Tongue (tissue), 2 donors: ENCODE measurements around a stretch of chr2.

DNA sequence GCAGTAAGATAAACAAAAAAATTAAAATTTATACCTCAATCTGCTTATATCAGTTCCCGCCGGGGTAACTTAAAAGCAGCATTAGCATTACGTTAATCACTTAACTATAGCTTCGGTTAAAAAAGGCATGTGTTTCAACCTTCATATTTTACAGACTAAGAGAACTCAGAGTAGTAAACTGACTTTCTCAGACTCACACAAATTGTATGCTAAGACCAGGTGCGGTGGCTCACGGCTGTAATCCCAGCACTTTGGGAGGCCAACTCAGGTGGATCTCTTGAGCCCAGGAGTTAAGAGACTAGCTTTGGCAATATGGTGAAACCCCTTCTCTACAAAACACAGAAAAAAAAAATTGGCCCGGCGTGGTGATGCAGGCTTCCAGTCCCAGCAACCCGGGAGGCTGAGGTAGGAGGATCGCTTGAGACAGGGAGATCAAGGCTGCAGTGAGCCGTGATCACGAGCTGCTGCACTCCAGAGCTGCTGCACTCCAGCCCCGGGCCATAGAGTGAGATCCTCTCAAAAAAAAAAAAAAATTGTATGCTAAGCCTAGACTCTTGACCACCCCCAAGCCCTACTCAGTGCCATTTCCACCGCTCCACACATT lies 2.4 kb downstream of the HNRNPLL start:
- RAMPAGE, long total RNA = no peak

DNA sequence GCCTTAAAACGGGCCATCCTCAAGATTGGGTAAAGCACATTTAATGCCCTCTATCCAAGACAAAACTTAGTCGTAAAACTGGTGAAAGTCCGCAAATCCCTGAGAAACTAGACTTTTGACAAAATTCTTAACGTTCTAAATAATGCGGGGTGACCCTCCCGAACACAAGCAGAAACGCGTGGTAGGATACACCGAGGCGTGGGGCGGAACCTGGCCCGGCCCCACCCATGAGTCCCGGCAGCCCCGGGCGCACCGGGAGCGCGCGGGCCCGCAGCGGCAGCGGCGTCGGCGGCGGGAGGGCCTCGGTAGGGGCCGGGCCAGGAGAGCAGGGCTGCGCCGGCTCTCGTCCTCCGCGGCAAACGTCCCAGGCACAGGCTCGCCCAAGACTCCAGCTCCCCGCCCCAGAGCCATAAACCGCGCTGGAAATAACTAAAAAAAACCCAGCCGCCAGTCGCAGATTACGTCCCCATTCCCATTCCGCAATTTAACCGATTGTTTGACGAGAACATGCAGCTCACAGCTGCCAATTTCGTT lies 831 bp downstream of the SRSF7 start:
- RAMPAGE, long total RNA = no peak

GRCh38 chr2:38810525-38811012 lies 32.6 kb downstream of the GEMIN6 start:
- RAMPAGE, long total RNA = no peak

GRCh38 chr2:39124189-39125338 lies 3.7 kb upstream of the SOS1 start:
- RAMPAGE, long total RNA = no peak

DNA sequence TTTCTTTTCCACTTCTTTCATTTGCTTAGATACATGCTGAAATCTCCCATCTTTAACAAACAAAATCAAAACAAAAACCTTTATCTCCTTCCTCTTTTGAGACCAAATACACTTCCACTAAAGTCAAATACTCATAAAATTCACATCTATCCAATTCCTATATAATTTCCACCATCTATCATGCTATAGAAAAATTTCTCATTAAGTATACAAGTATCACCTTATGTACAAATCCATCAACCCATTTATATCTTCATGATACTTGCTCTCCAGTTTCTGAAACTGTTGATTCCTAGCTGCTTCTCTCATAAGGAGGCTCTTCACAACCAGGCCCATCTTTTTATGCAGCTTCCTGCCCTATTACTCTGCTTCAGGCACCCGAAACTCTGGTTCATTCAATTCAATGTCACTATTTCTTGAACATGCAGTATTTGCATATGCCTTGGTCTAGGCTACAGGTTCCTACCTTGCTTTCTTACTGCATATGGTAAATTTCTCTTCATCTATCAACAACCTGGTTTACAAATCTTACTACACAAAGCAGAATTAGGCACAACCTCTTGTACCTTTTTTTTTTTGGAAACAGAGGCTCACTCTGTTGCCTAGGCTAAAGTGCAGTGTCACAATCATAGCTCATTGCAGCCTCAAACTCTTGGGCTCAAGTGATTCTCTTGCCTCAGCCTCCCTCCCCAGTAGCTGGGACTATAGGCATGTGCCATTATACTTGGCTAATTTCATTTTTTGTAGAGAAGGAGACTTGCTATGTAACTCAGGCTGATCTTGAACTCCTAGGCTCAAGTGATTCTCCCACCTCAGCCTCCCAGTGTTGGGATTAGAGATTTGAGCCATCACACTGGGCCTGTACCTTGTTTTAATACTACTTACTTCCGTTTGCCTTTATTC lies 125.6 kb upstream of the SOS1 start:
- RAMPAGE, long total RNA = no peak

- RAMPAGE, long total RNA = no peak
Observed at GRCh38 chr2:39377411-39378129, 59.5 kb downstream of the MAP4K3 start.

GRCh38 chr2:39664899-39665774 lies 580 bp upstream of the TMEM178A start:
- RAMPAGE, long total RNA = no peak

DNA sequence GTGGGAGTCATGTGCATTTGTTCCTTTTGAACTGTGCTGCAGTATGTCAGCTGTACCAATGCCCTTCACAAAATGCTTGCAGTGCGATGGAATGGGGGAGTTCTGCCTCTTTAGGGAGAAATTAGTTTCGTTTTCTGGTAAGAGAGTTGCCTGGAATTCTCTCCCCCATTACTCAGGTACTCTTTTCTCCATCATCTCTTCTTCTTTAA lies 2.2 kb upstream of the THUMPD2 start:
- RAMPAGE, long total RNA = no peak

- RAMPAGE, long total RNA = no peak
Observed at GRCh38 chr2:41931912-41932841, 115.6 kb upstream of the PKDCC start.

GRCh38 chr2:41963235-41964384 lies 84.2 kb upstream of the PKDCC start:
- RAMPAGE, long total RNA = no peak

DNA sequence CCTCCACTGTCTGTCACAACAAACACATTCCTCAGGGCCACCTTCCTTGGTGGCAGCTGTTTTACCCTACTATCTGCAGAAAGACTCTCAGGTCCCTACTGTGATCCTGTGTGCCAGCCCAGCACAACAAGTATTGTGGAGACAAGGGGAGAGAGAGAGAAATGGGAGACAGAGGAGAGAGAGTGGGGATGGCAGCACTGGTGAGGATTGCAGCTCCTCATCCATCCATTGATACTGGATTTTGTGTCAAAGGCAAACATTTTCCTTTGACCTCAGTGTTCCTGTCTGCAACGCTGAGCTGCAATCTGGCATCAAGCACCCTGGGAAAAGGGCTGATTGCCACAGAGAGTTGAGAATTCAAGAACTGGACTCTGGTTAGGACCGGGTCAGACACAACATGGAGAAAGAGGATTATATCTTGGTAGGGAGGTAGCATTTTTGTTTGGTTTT lies 82.1 kb upstream of the PKDCC start:
- RAMPAGE, long total RNA = no peak

- RAMPAGE, long total RNA = no peak
Observed at GRCh38 chr2:42046068-42046448, 1.8 kb upstream of the PKDCC start.

GRCh38 chr2:42046449-42047453 lies 1.1 kb upstream of the PKDCC start:
- RAMPAGE, long total RNA = no peak

DNA sequence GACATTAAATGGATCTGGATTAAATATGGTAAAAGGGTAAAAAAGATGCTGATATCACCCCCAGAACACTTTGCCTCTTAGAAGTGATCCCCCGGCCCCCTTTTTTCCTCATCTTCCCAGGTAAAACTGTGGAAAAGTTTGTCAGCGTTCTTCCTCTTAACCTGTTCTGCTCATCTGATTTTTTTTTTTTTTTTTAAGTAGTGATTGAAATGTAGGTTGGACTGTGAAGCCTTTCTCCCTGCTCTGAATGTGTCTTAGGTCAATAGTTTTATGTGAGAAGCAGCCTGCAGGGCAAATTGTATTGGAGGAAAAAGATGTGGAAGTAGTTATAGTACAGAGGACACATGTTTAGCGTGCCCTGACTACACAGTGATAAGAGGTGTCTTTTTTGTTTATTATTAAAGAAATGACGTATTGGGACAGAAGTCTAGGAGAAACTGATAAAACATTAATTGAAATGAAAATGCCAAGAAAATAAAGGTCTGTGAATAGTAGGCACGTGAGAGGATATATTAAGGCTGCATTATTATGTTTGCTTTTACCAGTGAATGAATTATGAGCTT lies 1.4 kb downstream of the MTA3 start:
- RAMPAGE, long total RNA = no peak

DNA sequence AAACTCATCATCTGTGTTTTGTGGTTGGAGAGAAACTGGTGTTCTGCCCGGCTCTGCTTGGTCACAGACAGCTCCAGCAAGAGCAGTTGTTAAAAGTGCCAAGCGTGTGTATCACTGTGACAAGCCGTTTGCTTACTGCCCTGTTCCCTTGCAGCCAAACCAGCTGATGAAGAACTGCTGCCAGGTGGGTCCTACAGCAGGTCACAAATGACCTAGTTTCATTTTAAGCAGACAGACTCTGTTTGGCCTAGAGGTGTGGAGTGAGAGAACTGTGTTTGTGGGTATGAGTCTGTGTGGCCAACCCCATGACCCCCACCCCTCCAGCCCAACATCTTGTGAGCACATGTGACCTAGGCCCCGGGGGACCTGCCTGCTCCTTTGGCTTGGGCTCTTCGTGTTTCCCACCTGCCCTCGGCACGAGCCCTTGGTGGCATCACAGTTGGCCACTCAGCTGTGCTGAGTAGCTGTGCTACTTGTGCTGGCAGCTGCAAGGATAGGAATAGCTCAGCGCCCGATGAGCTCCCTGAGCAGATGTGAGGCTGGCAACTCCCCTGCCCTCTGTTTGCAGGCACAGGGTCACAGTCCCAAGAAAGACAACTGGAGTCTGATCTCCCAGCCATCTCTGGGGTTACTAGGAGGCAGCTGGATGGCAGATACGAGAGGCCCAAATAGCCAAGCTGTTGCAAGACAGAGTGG lies 9.7 kb downstream of the OXER1 start:
- RAMPAGE, long total RNA = no peak

- RAMPAGE, long total RNA = no peak
Observed at GRCh38 chr2:42809525-42809763, 17.1 kb upstream of the HAAO start.

GRCh38 chr2:42896988-42897413 lies 104.6 kb upstream of the HAAO start:
- RAMPAGE, long total RNA = no peak

- RAMPAGE, long total RNA = no peak
Observed at GRCh38 chr2:42960354-42960611, 167.9 kb upstream of the HAAO start.

DNA sequence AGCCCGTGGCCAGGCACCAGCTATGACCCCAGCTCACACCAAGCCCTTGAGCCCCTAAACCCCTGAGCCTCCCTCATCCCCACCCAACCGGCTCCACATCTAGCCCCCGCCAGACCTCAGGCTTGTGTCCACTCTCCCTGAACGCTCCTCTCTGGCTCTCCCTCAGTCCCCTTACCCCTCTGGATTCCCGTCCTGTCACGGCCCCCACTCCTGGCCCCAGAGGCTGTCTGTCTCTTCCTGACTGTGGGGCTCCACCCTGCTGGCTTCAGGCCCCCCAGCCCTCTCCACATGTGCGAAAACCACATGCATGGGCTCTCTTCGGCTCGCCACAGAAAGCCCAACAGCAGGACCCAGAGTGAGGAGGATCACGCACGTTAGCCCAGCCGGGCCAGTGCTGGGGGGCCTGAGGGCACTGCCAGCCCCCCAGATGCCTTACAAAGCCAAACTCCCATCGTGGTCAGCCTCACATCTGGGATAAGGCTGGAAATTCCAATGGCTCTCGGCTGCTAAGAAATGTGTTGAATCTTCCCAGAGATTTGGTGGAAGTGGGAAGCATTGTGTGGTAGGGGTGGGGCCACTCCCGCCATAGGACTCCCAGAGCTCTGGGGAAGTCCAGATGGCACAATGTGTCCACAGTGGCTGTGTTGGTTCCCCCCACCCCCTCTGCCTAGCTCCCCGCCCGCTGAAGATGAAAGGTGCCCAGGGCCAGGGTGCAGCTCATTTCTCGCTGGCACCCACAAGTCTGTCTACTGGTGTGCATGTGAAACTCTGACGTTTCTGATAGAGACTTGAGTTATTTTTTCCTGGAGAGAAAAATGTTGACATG lies 199.5 kb downstream of the ZFP36L2 start:
- RAMPAGE, long total RNA = no peak

DNA sequence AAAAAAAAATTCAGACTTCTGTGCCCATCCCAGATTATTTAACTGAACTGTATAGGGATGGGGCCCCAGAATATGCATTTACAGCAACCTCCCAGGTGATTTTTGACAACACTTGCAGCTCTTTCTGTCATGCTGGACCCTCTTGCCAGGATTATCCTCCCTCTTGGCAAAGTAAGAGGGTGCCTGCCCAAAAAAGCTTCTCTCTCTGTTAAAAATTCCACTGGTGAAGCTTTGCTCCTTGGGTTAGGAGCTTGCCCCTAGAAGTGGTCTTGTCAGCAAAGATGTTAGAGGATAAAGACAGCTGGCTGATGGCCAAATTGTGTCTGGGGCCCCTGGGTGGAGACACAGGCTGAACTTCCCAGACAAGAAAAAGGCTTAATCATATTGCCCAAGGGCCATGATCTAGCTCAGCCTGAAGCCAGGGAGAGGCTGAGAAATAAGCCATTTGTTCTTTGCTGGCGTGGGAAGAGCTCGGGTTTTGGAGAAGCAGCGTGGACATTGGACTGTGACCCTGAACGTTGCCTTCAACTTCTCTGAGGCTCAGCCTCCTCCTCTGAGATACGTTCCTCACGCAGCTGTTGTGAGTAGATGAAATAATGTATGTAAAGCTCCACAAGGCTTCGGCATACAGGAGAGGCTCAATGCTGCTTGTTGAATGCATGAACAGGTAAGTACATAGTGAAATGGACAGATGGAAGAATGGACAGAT lies 153.1 kb downstream of the ZFP36L2 start:
- RAMPAGE, long total RNA = no peak